ENCODE measurements around a stretch of chr3.

DNA sequence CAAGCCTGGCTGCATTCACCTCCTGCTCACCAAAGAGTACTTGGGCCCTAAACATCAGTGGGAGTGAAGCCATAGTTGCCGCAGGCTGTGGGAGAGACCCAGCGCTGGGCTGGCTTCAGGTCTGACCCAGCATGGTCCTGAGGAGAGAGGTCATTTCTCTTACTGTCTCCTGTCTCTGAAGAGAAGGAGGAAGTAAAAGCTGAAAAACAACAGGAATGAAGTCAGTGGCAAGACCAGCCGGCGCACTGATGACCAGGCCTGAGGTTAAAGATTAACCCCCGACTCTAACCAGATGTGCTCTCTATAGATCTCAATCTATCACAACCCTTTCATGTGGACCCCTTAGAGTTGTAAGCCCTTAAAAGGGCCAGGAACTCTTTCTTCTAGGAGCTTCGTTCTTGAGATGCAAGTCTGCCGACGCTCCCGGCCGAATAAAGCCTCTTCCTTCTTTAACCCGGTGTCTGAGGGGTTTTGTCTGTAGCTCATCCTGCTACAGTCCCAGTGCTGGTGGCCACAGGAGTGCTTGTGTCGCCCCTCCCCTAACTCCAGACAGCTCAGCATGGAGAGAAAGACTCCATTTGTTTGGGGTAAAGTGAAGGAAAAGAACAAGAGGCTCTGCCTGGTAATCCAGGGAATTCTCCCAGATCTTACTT lies 24.8 kb upstream of the TNK2 start:
- PRO-cap = no peak
- RAMPAGE, long total RNA, 2 experiments = no peak in any of the 2 experiments

DNA sequence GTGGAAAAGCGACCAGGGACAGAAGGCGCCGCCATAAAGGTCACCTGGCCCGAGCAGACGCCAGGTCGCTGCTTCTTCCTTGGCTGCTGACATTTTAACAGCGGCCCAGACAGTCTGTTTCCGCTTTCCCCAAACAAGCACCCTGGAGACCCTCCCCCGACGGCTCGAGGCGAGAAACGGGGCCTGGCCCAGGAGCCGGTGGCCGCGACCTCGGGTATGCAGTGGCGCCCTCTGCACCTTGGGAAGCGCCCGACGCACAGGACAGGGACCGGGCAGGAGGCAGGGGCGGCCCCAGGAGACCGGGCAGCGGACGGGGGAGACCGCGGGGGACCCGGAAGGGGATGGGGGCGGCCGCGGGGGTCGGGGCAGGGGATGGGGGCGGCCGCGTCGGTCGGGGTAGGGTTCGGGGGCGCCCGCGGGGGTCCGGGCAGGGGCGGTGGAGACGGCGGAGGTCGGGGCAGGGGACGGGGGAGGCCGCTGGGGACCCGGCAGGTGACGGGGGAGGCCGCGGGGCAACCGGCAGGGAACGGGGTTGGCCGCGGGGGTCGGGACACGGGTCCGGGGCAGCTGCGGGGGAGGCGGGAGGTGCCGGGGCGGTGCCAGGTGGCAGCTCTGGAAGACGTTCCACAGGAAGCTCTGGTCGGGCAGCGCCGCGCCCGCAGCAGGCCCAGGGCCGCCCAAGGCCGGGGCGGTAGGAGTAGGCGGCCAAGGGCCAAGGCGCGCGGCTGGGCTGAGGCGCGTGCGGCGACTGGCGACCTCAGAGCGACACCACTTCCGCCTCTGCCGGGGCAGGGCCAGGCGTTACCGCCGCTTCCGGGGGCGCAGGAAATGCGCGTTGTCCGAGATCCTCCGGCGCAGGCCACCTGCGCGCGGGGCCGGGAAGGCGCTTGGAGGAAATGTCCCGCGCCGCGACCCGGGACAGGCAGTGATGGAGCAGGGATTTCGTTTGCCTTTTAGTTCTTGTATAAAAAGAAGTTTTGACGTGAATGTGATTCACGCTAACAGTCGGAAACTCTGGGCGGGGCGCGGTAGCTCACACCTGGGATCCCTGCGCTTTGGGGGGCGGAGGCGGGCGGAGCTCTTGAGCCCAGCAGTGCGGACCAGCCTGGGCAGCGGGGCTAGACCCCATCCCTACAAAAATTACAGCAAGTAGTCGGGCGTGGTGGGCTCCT lies 45.8 kb upstream of the TNK2 start:
- PRO-cap = unidirectional peak, minus-strand start at position 770 of the sequence
- RAMPAGE, long total RNA, 2 experiments = no peak in any of the 2 experiments

GRCh38 chr3:196080902-196081966 lies 656 bp downstream of the TFRC start:
- PRO-cap = unidirectional peak, plus-strand start at chr3:196081129; bidirectional peak, plus-strand start at chr3:196081553, minus-strand start at chr3:196081456
- RAMPAGE, long total RNA, 2 experiments = no peak in any of the 2 experiments

- PRO-cap = no peak
- RAMPAGE, long total RNA, 2 experiments = no peak in any of the 2 experiments
These were observed 824 bp upstream of the TFRC start for GRCh38 chr3:196082711-196083116.

DNA sequence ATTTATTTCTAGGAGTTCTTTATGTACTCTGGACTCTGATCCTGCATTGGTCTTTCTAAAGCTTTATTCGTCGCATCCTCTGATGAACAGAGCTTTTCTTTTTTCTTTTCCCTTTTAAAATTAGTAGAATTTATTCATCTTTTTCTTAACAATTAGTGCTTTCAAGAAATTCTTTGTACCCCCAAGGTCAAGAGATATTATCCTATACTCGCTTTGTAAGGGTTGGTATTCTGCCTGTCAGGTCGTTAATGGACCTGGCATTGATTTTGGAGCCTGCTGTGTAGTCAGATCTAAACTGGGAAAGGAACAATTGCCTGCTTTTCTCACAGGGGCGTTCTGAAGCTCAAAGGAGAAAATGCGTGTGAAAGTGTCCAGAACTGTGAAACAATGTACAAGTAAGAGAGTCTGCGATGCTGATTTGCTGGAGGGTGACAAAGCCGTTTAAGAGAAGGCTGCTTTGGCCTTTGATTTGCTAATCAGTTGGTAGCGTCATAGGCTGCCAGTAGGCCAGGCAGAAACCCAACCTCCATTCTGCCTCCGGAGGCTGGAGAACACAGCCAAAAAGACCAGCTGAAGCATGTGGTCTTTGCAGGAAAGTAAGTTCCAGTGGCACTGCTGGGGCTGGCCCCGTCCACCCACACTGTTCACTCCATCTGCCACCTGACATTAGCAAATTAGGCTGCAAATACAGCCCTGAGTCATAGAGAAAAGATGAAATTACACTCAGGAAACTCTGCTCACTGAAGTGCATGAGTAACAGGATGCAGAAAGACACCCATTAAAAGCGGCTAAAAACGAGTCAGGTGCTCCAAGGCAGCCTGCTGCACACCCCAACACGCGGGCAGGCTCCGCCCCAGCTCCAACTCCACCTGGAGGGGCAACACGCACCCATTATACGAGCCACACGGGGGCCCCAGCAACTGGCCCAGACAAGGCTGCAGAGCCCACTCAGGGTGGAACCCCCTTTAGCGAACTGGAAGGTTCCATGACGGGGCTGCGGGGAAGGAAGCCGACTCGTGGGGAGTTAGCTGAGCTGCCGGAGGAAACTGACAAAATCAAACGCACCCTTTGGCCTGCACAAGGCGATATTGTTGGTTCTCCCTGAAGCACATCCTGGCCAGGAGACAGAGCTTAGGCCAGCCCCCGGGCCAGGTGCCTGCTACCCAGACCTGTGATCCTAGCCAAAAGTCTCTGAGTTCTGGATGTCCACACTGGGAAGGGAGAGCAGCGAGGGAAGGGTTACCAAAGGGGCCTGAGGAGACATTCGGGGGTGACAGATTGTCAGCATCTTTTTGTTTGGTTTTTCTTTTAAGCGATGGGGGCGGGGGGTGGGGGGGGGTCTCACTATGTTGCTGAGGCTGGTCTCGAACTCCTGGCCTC lies 31.6 kb downstream of the ZDHHC19 start:
- PRO-cap = no peak
- RAMPAGE, long total RNA, 2 experiments = no peak in any of the 2 experiments

DNA sequence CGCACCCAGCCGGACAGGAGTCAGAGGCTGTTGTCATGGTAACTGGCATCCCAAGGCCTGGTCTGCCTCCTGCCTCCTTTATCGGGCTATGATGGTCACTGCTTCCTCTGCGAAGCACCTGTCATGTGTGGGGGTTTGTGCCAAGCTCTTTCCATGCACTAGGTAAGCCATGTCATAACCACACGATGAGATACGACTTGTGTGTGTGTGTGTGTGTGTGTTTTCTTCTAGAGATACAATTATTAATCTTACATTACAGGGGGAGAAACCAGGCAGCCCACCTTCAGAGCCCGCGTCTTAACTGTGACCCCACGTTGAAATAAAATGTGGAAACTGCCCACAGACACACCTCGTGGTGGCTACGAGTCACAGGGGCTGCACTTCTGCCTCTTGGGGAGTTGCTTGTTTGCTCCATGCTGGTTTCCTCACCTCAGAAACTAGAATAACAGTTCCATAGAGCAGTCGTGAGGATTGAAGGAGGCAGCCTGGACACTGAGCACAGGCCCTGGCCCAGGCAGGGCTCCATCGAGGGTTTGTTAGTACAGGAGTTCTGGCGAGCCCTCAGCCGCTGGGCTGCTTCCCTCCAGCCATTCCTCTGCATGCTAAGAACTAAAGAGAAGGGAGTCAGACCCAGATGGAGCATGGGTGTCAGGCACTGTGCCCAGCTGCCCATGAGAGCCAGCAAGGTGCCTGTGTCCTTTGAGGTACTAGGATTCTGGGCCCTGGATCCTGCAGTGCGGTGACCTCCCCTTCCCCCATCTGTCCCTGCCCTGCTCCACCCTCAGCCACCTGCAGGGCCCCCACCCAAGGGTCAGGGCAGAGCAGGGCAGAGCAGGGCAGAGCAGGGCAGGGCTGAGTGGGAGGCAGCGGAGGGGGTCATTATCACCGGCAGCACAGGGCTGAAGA lies 17.8 kb downstream of the ZDHHC19 start:
- PRO-cap = no peak
- RAMPAGE, long total RNA, 2 experiments = no peak in any of the 2 experiments

GRCh38 chr3:196207201-196207709 lies 3.9 kb downstream of the ZDHHC19 start:
- PRO-cap = no peak
- RAMPAGE, long total RNA, 2 experiments = no peak in any of the 2 experiments

- PRO-cap = no peak
- RAMPAGE, long total RNA, 2 experiments = no peak in any of the 2 experiments
These were observed 27.7 kb downstream of the NRROS start for GRCh38 chr3:196667146-196667630.

- PRO-cap = no peak
- RAMPAGE, long total RNA, 2 experiments = no peak in any of the 2 experiments
These were observed 30.9 kb downstream of the NRROS start for GRCh38 chr3:196670347-196670936.

GRCh38 chr3:196740828-196741334 lies 1.2 kb downstream of the PAK2 start:
- PRO-cap = bidirectional peak, plus-strand start at chr3:196740979, minus-strand start at chr3:196740865; unidirectional peak, minus-strand start at chr3:196741229
- RAMPAGE, long total RNA, 2 experiments = no peak in any of the 2 experiments

DNA sequence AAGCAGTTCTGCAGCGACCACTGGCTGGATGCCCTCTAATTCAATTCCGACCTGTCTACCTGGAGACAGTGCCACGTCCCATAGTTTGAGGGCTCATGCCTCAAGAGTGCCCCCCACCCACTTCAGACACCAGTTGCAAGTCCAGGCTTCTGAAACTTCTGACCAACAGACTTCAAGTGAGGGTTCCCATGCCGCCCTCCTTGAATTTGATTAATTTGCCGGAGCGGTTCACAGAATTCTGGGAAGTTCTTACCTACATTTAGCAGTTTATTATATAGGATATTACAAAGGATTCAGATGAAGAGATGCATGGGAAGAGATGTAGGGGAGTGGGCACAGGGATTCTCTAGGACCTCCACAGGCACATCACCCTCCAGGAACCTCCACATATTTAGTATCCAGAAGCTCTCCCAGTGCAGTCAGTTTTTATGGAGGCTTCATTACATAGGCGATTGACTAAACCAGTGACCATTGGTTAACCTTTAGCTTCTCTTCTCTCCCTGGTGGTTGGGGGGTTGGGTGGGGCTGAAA lies 36.9 kb downstream of the NCBP2 start:
- PRO-cap = no peak
- RAMPAGE, long total RNA, 2 experiments = no peak in any of the 2 experiments

GRCh38 chr3:196930878-196931552 lies 11.3 kb downstream of the NCBP2 start:
- PRO-cap = no peak
- RAMPAGE, long total RNA, 2 experiments = no peak in any of the 2 experiments

- PRO-cap = no peak
- RAMPAGE, long total RNA, 2 experiments = no peak in any of the 2 experiments
These were observed 5.8 kb downstream of the NCBP2AS2 start for GRCh38 chr3:196948112-196948793.

- PRO-cap = no peak
- RAMPAGE, long total RNA, 2 experiments = no peak in any of the 2 experiments
These were observed 6.4 kb downstream of the PIGZ start for GRCh38 chr3:196962080-196962752.

GRCh38 chr3:196965598-196966383 lies 2.8 kb downstream of the PIGZ start:
- PRO-cap = no peak
- RAMPAGE, long total RNA, 2 experiments = no peak in any of the 2 experiments

DNA sequence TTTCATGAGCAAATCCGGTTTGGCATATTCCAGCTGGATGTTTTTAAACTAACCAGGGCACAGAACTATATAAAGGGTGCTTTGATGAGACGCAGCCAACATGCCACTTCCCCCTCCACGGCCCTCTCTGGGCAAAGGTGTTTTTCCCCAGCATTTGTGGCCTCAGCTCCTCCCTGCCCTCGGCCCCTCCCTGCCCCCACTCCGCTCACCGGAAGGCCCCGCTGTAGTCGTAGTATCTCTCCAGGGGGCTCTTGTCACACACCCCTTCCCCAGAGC lies 6.9 kb downstream of the MELTF start:
- PRO-cap = no peak
- RAMPAGE, long total RNA, 2 experiments = no peak in any of the 2 experiments

- PRO-cap = no peak
- RAMPAGE, long total RNA, 2 experiments = no peak in any of the 2 experiments
These were observed 8.7 kb upstream of the MELTF start for GRCh38 chr3:197038205-197038863.

GRCh38 chr3:197065115-197066025 lies 35.8 kb upstream of the MELTF start:
- PRO-cap = no peak
- RAMPAGE, long total RNA, 2 experiments = no peak in any of the 2 experiments

- PRO-cap = no peak
- RAMPAGE, long total RNA, 2 experiments = no peak in any of the 2 experiments
These were observed 129.9 kb downstream of the DLG1 start for GRCh38 chr3:197168546-197168872.

GRCh38 chr3:197427991-197428785 lies 127.6 kb downstream of the BDH1 start:
- PRO-cap = unidirectional peak, plus-strand start at chr3:197428370
- RAMPAGE, long total RNA, 2 experiments = no peak in any of the 2 experiments